Colon Carcinoma Metastatic in the Lung (tissue), 2 donors: ENCODE results near the genes TFF2 and TFF1.

GRCh38 chr21:41778183-41778654, 11.4 kb upstream of the RIPK4 start:
- PRO-cap, 2 experiments = no peak in any of the 2 experiments

DNA sequence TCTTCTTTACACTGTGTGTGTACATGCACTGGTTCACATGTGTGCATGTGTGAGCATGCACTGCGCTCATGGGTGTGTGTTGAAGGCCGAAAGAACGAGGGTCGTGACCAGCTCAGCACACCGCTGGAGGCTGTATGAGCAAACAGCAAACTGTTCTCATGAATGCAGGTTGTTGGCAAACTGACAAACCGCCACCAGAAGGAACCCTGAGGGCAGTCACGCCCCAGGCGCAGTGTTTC, 16.5 kb upstream of the RIPK4 start:
- PRO-cap, 2 experiments = no peak in any of the 2 experiments

- PRO-cap, 2 experiments = no peak in any of the 2 experiments
These were observed 42.6 kb downstream of the PRDM15 start for GRCh38 chr21:41836382-41837110.

DNA sequence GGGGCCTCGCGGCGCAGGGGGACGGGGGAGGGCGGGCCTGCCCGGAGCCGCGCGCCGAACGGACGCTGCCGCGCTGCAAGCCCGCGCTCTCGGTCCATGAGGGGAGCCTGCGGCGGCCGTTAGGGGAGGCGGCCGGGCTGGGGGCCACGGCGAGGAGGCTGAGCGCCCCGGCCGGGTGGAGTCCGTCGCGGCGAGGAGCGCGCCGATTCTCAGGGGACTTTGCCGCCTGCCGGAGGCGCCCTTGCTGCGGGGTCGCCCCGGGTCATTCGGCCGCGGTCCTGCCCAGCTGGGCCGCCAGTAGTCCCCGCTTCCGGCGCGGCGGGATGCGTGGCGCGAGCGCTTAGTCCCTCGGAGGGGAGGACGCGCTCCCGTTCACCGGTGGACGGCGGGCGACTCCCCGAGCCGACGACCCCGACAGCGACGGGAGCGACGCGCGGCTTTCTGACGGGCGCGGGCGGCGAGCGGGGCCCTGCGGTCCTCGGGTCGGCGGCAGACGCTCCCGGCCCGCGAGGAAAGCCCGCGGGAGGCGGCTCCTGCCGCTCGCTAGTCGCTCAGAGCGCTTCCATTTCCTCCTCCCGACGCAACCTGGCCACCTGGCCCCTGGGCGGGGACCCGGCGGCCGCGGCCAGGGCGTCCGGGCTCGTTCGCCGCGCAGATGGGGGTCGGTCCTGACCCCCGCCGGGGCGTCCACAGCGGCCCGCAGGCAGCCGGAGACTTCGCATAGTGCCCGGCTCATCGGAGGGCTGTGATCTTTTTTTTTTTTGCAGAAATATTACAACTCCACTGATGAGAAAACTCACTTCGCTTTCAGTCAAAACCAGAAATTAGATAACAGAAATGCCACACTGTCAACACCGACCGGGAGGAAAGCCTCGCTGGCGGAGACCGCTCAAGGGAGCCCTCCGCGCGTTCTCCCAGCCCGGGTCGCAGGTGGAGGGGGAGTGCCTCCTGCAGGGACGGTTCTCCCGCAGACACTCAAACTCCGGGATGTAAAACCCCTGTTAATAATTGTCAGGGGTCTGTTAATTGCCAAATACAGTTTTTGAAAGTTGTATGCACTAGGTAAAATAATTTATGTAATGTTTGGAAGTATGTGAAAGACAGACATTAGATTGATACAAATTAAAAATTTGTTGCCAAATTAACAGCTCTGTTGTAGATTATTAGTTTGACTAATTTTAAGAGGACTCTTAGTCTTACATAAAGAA, 698 bp upstream of the ZBTB21 start:
- PRO-cap, 2 experiments = peak in 2 of 2 experiments; most common plus-strand start position 34 of the sequence (in 1); most common minus-strand start position 549 of the sequence (in 2)

GRCh38 chr21:42012087-42013036, 2.2 kb upstream of the ZBTB21 start:
- PRO-cap, 2 experiments = no peak in any of the 2 experiments

DNA sequence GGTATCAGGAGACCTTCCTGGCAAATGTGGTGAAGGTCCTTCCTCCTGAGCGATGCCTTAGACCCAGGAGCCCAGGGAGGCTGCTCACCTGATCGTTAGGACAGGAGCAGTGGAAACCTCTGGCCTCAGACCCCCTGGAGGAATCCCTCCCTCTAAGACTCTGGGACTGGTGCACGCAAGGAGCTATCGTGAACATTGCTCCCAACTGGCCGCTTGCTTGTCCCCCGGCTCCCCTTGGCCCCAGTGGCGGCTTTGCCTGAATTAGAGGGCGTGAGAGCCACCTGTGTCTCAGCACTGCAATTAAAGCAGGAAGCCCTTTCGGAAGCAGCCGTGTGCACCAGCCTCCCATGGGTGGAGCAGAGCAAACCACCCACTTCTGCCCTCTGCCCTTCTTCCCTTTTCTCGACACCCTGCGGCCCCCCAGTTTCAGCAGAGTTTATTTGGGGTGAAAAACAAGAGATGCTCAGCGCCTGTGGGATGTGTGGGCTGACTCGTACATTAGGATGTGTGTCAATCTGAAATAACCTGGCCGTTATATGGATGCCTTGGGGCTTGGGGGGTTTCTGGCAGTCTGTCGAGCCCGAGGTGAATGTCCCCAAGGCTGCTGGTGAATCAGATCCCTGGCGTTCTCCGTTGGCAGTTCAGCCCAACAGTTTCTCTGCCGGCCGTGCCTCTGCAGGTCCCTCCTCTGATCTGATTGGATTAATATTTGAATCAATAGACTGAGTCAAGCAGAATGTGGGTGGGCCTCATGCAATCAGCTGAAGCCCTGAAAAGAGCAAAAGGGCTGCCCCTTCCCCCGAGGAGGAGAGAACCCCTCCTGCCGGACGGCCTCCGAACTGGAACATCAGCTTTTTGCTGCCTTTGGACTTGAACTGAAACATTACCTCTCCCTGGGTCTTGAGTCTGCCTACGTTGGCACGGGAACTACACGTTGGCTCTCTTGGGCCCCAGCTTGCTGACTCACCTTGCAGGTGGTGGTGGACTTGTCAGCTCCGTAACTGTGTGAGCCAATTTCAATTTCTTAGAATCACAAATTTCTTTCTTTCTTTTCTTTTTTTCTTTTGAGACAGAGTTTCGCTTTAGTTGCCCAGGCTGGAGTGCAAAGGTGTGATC, 7.3 kb upstream of the UMODL1 start:
- PRO-cap, 2 experiments = peak in 1 of 2 experiments; most common plus-strand start position 327 of the sequence (in 1); most common minus-strand start position 296 of the sequence (in 1)

DNA sequence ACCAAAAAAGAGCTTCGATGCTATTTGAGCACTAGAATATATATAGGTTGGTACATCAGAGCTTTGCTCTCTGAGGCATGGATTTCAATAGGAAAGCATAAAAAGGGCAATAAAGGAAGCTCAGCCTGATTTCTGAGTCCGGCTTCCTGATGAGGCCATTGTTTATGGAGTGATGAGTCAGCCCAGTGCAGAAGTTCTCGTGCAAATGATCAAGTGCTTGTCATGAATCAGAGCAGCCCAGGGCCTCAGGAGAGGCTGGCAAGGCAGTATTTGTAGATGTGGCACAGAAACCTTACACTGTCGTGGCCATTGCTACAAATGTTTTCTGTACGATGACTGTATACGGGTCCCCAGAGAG, 26.7 kb downstream of the UMODL1 start:
- PRO-cap, 2 experiments = peak in 2 of 2 experiments; most common plus-strand start position 266 of the sequence (in 2)

DNA sequence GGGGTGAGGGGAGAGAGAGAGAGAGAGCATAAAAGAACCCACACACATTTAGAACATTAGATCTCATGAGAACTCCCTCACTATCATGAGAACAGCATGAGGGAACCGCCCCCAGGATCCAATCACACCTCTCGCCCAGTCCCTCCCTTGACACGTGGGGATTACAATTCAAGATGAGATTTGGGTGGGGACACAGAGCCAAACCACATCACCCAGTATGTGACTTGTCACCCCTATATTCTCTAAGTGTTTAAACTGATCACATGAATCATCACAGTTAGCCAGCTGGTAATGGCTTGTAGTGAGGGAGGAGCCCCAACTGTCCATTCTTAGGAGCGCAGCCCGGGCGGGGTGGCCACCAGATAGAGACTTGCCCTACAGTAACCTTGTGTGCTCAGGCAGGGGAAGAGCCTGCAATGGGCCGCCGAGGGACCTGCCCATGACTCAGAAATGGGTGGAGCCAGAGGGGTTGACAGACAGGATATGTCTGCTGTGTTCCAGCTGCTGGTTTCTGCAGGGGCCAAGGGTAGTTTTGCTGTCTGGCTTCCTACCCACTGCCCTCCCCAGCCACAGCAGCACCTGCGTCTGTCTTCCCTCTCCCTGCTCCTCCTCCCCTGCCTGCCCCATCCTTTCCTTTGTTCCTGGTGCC, 9.0 kb downstream of the ABCG1 start:
- PRO-cap, 2 experiments = peak in 2 of 2 experiments; most common plus-strand start position 529 of the sequence (in 2)

GRCh38 chr21:42308434-42309025, 6.7 kb downstream of the TFF3 start:
- PRO-cap, 2 experiments = no peak in any of the 2 experiments

- PRO-cap, 2 experiments = peak in 1 of 2 experiments; most common plus-strand start chr21:42310696 (in 1); most common minus-strand start chr21:42310571 (in 1)
These were observed 5.0 kb downstream of the TFF3 start for GRCh38 chr21:42309871-42310978.

GRCh38 chr21:42350792-42351333, at the start of gene TFF2:
Gene TFF2 (minus strand): TSS chr21:42350994.
- PRO-cap, 2 experiments = no peak in any of the 2 experiments

GRCh38 chr21:42366039-42367041, at the start of gene TFF1:
Gene TFF1 (minus strand): TSS chr21:42366535.
- PRO-cap, 2 experiments = peak in 2 of 2 experiments; most common minus-strand start chr21:42366749 (in 2)

GRCh38 chr21:42515989-42516634, 2.5 kb downstream of the SLC37A1 start:
- PRO-cap, 2 experiments = peak in 2 of 2 experiments; most common minus-strand start chr21:42516250 (in 2)

GRCh38 chr21:42525343-42525753, 11.7 kb downstream of the SLC37A1 start:
- PRO-cap, 2 experiments = no peak in any of the 2 experiments

GRCh38 chr21:42530194-42530521, 16.5 kb downstream of the SLC37A1 start:
- PRO-cap, 2 experiments = no peak in any of the 2 experiments

DNA sequence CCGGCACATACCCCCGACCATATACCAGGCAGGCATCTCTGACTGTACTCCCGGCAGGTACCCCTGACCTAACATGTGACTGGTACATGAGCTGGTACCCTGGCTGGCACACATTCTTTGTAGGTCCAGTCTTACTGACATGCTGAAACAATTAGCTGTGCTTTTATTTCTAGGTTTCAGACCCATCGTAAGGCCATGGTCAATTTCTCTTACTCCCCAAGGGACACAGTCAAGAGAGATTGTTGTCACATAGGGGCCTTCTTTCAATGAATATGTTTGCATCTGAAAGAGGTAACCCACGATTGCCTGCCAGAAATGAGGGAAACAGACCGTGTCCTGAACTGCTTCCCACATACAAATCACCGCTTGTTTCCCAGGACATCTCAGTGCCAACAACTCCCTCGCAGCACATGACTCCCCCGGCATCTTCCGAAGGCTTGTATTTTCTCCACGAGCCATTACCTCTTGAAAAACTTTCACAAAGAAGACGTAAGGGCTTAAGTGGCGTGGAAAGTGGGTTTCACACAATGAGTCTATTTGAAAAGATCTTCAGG, 31.7 kb upstream of the PDE9A start:
- PRO-cap, 2 experiments = no peak in any of the 2 experiments

DNA sequence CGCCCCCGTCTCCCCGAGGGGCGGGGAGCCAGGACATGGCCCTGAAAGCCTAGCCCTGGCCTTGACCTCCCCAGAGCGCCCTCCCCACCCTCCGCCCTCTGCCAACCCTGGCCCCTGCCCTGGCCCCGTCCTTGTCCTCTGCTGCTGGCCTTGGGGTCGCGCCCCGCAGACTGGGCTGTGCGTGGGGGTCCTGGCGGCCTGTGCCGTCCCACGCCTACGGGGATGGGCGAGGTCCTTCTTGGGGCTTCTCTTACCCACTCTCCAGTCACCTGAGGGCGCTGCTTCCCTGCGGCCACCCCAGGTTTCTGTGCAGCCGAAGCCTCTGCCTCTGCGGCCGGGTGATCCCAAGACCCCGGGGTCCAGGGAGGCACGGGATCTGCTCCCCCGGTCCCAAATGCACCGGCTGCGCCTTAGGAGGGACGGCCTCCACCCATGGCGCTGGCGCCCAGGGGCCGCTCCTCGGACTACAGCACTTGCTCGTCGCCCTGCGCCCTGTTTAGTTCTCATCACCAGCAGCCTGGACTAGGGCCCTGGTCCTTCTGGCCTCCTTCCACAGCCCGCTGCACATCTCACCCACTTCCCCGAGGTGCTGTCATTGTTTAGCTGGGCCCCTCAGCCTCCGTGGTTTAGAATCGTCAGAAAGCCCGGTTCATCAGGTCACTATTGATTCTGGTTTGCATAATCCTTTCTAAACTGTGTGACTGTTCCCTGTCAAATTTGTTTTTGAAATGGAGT, 41.5 kb downstream of the WDR4 start:
- PRO-cap, 2 experiments = no peak in any of the 2 experiments

- PRO-cap, 2 experiments = no peak in any of the 2 experiments
These were observed 13.5 kb downstream of the WDR4 start for GRCh38 chr21:42865589-42866418.

- PRO-cap, 2 experiments = no peak in any of the 2 experiments
These were observed 10.6 kb downstream of the NDUFV3 start for GRCh38 chr21:42903633-42904129.

DNA sequence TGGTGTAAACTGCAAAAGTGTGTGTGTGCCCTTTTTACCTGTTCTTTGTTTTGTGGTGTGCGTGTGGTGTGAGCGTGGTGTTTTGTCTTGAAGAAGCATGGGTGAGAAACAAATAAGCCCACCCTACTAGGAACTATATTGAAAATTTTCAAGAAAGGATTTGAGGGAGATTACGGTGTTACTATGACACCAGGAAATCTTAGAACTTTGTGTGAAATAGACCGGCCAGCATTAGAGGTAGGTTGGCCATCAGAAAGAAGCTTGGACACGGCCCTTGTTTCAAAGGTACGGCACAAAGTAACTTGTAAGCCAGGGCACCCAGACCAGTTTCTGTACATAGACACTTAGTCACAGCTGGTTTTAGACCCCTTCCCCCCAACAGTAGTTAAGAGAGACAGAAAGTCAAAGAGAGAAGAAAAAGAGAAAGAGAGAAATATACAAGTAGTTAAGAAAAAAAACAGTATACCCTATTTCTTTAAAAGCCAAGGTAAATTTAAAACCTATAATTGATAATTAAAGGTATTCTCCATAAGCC, 7.6 kb upstream of the ERVH48-1 start:
- PRO-cap, 2 experiments = no peak in any of the 2 experiments